HTERT-HM (cell line): ENCODE measurements around the gene NRG2.

DNA sequence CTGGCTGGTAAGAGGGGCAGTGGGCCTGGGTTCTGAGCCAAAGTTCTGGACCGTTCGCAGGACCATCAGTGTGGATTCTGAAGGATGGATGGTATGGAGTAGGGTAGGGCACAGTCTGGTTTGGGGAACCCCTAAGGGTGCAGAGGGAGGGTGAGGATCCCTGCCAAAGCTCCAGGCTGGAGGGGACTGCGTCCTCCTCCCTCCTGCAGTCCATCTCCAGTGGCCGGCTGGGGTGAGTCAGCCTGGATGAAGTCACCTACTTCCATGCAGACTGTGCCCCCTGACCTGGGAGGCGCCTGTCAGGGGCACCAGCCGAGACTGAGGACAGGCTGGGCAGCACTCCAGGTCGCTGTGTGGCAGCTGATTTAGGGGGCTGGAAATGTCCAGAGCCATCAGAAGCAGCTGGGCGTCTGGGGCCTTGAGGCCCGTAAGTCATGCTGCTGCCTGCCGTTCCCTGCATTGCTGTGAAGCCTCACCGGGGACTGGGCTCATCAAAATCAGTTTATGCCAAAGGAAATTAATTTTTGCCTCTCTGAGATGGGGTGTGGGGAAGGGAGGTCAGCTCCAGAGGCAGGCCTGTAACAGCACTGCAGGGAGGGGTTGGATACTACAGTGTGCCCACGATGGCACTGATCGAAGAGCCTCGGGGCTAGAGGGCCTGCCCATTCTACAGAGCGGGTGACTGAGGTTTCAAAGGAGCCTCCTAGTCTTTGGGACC, 70.5 kb upstream of the PSD2 start:
- RRBS, result no CpG with 5 or more reads among the region's 15 CpGs

DNA sequence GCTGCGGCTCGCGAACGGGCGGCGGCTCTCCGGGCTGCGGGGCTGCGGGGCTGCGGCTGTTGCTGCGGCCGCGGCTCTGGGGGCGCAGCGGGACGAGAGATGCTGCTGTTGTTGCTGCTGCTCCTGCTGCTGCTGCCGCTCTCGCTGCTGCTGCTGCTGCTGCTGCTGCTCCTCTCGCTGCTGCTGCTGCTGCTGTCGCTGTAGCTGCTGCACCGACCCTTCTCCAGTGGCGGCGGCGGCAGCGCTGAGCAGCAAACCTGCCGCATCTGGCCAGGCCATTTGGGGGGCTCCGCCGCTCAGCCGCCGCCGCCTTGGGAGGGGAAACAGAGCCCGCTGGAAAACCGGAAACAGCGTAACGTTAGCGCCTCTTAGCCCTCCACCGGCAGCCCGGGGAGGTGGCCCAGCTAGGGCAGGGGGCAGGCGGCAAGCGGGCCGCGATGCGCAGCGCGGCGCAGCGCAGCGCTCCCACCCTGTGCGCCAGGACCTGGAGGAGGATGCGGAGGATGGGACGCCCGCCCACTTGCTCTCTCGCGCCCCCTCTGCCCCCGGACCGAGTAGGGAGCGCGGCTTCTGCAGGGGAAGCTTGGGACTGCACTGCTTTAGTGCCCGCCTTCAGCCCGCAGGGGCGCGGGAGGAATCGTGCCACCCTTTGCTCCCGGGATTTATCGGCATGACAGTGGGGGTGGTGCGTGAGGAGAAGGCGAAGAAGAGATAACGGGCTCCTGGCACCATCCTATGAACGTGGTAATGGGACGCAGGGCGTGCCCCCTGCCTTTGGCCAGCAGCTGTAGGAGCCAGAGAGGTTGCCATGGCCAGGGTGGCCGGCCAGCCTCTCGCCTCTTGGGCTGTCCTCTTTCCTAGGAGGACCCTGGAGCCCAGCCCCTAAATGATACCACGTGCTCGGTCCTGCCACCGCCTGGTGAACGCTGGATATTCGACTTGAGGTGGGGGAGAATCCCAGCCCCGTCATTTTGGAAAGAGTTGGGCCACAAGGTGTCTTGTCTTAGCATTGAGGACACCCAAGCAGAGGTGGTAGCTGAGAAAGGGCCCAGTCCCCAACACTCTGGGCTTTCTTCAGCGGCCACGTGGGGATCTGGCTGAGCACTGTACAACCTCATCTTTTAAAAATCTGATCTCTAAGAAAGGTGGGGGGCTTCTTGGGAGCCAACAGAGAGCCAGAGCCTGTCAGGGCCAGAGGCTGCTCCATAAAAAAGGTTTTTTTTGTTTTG, at the start of gene NRG2:
TSS of gene NRG2 (minus strand) at position 496 of the 1,229 bp plus-strand sequence.
- RRBS, result 1% methylated on average over 15 of the region's 81 CpGs

DNA sequence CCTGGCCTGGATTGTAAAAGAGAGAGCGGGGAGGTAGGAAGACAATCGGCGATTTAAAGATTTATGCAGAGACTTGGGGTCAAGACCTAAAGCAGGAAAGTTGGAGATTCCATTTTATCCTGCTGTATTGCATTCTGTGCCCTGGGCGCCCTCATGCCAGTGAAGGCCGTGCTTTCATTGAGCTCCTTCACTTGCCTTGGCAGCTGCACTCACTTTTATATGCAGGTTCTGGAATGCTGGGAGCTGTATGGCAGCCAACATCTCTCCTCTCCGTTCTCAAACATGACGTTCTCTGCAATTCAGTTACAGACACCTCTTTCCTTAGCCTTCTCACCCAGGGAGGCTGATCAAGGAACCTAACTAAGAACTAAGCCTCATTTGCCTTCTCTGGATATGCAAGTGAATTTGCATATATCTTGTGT, 29.4 kb upstream of the PURA start:
- RRBS, result no CpG with 5 or more reads among the region's 7 CpGs

- RRBS, result 20% methylated on average over 6 of the region's 73 CpGs
These were observed 20.2 kb downstream of the IGIP start for GRCh38 chr5:140145617-140146589.

- RRBS, result 2% methylated on average over 27 of the region's 62 CpGs
These were observed 674 bp downstream of the CYSTM1 start for GRCh38 chr5:140175367-140176357.

DNA sequence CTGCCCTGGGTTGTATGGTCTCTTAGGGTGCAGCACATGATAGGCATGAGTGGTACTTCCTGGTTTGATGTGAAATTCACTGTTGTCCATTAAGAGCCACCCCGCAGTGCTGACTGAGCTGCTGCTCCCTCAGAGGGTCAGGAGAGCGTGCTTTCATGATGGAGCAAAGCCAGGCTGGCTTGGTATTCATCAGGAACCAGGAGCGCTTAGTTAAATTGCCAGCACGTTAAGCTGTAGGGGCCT, 7.8 kb downstream of the CYSTM1 start:
- RRBS, result no CpG with 5 or more reads among the region's 4 CpGs

- RRBS, result no CpG with 5 or more reads among the region's 2 CpGs
These were observed 15.5 kb downstream of the CYSTM1 start for GRCh38 chr5:140190503-140190852.

DNA sequence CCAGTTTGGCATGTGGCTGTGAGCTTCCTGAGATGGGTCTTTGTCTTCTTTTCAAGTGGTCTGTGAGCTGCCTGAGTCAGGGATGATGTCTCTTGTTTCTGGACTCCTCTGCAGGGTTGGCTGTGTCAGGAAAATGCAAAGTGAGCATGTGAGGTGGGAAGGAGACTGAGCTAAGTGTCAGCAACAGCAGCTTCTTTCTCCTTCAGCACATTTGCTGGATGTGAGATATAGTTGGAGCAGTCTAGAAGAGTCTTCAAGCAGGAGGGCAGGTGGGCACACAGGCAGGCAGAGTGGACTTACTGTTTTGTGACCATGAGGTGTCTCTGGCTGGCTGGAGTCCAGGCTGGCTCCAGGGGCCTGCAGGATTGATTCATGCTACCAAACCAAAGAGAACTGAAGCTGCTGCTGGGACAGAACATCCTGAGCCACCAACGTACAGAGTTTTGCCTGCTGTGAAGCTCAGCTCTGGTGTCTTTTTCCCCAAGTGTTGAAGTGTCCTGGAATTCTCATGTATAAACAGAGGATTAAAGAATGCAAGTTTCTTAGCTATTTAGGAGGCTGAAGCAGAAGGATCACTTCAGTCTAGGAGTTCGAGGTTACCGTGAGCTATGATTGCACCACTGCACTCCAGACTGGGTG, 45.6 kb downstream of the CYSTM1 start:
- RRBS, result no CpG with 5 or more reads among the region's 3 CpGs

DNA sequence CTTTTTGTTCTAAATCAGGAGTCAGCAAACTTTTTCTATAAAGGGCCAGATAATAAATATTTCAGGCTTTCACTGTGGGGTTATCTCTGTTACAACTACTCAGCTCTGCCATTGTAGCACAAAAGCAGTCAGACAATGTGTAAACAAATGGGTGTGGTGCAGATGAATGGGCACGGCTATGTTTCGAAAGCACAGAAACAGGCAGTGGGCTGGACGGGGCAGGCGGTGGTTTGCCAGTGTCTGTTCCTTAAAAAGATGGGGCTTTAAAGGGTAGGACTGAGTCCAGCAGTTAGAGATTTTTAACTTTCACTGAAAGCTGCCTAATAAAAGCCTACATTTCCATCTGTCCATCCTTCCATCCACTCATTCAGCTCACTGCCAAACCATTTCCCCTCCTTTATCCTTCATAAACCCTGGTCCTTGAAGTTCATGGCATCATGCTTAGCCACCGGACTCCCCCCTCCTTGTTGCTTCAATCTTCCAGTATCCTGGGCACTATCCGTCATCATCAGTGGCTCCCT, 48.8 kb downstream of the PFDN1 start:
- RRBS, result no CpG with 5 or more reads among the region's 6 CpGs

GRCh38 chr5:140267537-140267894, 35.4 kb downstream of the PFDN1 start:
- RRBS, result no CpG with 5 or more reads among the region's 8 CpGs

GRCh38 chr5:140317950-140318318, 15.0 kb upstream of the PFDN1 start:
- RRBS, result no CpG with 5 or more reads among the region's 5 CpGs

DNA sequence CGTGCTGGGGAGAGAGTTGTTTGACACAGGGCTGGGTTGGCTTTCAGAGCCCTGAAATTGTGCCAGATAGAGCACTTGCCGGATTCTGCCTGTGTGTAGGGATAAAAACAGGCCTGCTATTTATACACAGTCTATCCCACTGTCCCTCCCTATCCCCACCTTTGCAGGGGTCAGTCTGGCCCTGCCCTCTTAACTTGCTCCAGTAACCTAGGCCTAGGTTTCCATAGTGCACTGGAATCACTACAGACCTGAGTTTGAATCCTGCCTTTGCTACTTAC, 1.0 kb upstream of the HBEGF start:
- RRBS, result no CpG with 5 or more reads among the region's 2 CpGs

- RRBS, result no CpG with 5 or more reads among the region's 3 CpGs
These were observed 36.6 kb downstream of the ANKHD1 start for GRCh38 chr5:140438144-140438795.

DNA sequence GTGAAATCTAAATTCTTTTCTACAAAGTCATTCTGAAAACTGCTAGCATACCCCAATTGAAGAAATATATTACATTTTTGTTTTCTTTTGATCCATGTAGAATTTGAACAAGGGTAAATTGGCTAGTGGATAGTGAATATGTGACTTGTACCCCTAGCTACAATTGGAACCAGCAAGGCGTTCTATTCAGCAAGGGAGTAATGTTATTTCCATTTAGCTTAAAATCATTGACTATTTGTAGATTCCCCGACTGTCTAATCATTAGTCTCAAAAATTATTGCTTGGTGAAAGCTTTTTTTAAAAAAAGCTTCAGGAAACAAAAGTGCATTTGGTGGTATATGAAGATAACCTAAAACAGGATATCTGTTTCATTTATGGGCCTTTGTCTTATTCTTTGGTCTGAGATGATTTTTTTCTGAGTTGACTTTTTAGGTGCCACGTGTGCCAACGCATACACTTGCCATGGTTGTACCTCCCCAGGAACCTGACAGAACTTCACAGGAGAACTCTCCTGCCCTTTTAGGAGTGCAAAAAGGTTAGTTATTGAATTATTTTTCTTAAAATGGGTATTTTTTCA, 60.8 kb upstream of the EIF4EBP3 start:
- RRBS, result no CpG with 5 or more reads among the region's 4 CpGs

DNA sequence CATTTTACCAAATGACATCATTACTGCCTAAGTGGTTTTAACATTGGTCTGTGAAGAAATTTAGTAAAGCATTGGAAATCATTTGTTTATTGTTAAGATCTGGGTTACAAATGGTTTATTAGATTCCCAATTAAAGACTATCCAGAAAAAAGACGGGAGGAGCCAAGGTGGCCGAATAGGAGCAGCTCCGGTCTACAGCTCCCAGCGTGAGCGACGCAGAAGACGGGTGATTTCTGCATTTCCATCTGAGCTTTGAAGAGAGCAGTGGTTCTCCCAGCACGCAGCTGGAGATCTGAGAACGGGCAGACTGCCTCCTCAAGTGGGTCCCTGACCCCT, 32.2 kb upstream of the EIF4EBP3 start:
- RRBS, result no CpG with 5 or more reads among the region's 9 CpGs

GRCh38 chr5:140548833-140549783, 1.6 kb downstream of the EIF4EBP3 start:
- RRBS, result 51% methylated on average over 2 of the region's 9 CpGs

DNA sequence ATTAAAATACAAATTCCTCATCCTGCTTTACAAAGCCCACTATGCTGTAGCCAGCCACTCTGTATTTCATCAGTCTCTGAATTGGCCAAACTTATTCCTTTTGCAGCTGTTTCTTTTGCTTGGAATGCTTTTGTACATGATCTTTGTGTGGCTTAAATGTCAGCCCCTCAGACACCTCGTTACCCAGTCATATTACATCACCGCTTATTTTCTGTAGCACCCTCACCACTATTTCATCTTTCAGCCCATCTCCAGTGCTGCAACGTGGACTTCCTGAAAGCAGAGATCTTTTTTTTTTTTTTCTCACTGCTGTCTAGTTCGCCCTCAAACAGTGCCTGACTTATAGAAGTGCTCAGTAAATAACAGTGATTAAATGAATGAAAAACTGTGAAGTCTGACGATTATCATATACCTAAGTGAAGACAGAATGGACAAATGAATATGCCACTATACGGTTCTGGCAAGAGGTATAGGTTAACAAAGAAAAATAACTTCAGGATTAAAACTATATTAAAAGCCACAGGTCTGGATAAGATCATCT, 819 bp downstream of the SRA1 start:
- RRBS, result no CpG with 5 or more reads among the region's 6 CpGs

GRCh38 chr5:140557617-140558455, 563 bp upstream of the SRA1 start:
- RRBS, result no CpG with 5 or more reads among the region's 10 CpGs

GRCh38 chr5:140561309-140562655, 2.6 kb downstream of the APBB3 start:
- RRBS, result 89% methylated on average over 3 of the region's 13 CpGs

- RRBS, result 5% methylated on average over 2 of the region's 14 CpGs
These were observed 801 bp downstream of the APBB3 start for GRCh38 chr5:140563453-140564141.